ENCODE data around the gene TMEM44.

GRCh38 chr3:194313589-194313993 lies 37.5 kb downstream of the CPN2 start:
- PRO-cap, 2 experiments = no peak in any of the 2 experiments

- PRO-cap, 2 experiments = peak in 1 of 2 experiments; most common minus-strand start chr3:194403759 (in 1)
Observed at GRCh38 chr3:194403135-194404093, 4.3 kb upstream of the GP5 start.

- PRO-cap, 2 experiments = peak in 1 of 2 experiments; most common minus-strand start chr3:194482083 (in 1)
Observed at GRCh38 chr3:194481175-194482336, 5.2 kb downstream of the ATP13A3 start.

GRCh38 chr3:194487086-194487320 lies 201 bp upstream of the ATP13A3 start:
- PRO-cap, 2 experiments = peak in 2 of 2 experiments; most common plus-strand start chr3:194487159 (in 1)

- PRO-cap, 2 experiments = no peak in any of the 2 experiments
Observed at GRCh38 chr3:194498224-194498721, 11.5 kb upstream of the ATP13A3 start.

DNA sequence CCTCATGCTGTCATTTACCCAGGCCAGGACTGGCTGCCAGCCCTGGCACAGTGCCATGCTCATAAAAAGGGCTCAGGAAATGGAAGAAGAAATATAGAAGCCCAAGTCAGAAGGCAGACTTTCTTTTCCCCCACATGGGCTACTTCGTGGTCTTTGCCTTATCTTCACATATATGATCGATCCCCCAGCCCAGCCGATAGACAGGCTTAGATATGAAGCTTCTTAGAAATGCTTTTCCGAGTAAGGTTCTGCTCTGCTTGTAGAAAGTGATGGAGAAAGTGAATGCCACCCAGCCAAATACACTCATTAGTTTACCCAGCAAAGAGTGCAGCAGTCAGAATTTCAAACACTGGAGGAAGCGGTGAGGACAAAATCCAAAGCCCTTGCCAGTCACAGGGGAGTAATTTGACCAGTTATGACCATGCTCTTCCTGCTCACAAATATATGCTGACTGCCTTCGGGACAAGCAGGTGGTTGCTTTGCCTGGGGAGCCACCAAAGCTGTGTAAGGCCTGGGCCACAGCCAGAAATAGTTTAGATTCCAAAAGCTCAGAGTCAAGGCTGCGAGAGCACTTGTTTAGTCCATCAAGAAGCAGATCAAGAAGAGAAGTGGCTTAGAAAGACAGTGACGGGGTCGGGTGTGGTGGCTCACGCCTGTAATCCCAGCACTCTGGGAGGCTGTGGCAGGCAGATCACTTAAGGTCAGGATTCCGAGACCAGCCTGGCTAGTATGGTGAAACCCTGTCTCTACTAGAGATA lies 50.9 kb upstream of the ATP13A3 start:
- PRO-cap, 2 experiments = no peak in any of the 2 experiments

DNA sequence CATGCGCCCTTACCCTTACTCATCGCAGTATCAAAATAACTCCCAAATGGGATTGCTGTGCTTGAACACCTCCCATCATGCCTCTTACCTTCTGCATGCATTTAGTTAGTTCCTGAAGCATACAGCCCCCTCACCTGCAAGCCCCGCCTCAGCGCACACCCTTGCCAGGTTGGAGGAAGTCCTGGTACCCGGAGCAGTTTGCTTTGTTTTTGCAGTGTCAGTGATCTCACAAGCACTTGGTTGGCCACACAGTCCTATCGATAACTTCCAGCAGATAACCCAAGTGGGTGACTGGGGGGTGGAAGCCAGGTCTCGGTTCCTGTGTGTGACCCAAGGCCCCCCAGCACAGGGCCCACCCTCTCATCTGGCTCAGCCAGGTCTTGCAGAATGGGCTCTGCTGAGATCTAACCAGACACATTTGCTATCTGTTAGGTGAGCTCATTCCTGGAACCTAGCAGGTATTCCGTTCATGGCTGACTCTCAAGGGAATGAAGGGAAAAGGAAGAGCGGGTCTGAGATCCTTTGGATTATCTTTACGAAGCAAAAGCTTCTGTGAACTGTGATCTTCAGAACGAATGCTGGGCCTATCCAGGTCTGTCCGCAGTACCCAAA lies 45.4 kb downstream of the TMEM44 start:
- PRO-cap, 2 experiments = no peak in any of the 2 experiments

DNA sequence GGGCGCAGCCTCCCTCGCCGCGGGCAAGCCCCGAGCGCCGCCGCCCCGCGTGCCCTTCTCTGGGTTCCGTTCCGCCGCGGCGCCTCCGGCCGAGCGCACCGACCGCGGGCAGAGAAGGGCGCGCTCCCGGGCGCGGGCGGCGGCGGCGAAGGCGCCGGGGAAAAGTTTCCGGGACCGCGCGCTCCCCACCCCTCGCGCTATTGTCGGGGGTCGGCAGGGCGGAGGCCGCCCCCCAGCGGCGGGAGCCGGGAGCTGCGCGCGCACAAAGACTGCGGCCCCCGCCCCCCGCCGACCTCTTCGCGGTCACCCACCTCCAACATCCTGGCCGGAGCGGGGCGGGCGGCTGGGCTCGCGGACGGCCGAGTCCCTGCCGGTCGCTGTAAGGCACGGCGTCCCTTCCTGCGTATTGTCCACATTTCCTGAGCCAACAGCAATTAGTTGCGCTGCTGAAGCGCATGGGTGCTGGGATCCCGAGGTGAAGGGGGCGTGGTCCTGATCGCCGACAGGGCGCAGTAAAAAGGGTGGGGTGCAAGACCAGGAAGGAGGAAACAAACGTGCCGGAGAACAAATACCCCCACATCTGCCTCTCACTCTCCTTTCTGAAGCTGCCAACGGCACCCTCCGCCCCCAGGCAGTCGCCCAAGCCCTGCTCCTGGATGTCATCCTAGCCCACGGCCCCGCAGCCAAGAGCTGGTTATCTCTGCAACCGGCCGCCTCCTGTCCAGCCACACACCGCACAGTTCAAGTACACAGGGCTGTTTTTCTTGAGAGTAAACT lies at the start of gene TMEM44:
TSS of gene TMEM44 (minus strand) at position 168 of the 777 bp plus-strand sequence.
- PRO-cap, 2 experiments = peak in 1 of 2 experiments; most common plus-strand start position 111 of the sequence (in 1); most common minus-strand start position 408 of the sequence (in 1)

DNA sequence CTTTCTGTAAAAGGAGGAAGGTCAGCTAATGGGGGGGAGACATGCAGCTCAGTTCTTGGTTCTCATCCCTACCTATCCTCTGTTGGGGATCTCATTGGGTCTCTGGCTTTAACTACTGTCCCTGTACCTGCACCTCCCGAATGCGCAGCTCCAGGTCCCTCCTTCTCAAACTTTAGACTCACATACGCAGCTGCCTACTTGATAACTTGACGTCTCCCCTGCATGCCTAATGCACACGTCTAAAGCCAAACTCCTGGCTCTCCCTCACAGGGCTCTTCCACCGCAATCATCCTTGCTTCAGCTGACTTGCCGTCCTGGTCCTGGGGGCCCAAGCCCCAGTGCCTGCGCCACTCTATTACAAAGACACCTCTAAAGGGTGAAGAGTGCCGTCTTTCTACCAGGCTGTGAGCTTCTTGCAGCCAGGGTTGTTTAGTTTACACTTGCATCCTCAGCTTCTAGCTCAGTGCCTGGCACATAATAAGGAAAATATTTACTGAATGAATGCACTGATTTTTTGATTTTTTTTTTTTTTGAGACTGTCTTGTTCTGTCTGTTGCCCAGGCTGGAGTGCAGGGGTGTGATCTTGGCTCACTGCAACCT lies 6.0 kb upstream of the TMEM44 start:
- PRO-cap, 2 experiments = peak in 1 of 2 experiments; most common minus-strand start position 290 of the sequence (in 1)

- PRO-cap, 2 experiments = no peak in any of the 2 experiments
Observed at GRCh38 chr3:194648774-194649167, 15.6 kb upstream of the TMEM44 start.

DNA sequence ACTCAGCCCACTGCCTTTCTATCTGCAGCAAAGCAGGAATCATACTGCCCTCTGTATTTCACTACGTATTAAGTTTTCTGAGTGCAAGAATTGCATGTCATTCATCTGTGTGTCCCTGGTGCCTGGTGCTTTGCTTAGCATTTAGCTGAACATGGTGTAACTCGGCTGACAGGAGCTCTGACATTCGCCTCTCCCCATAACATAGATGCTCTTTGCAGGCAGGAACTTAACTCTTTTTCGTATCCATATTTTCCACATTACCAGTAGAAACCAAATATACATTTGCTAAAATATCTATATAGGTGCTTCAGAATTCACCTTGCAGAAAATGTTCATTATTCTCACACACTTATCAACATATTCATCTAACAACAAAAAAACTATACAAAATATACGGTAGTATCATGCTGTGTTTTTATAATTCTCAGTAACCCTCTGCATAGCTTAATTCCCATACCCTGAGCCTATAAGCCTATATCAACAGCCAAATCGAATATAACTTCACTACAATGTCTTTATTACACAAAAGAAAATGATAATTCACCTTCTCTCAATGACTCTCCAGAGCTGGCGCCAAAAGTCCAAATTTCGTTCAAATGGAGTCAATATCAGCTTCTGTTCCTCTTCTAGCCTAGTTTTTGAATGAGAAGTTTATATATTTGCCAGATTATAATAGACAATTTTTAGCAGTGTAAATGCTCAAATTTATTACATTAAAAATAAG lies 6.8 kb downstream of the LSG1 start:
- PRO-cap, 2 experiments = no peak in any of the 2 experiments

DNA sequence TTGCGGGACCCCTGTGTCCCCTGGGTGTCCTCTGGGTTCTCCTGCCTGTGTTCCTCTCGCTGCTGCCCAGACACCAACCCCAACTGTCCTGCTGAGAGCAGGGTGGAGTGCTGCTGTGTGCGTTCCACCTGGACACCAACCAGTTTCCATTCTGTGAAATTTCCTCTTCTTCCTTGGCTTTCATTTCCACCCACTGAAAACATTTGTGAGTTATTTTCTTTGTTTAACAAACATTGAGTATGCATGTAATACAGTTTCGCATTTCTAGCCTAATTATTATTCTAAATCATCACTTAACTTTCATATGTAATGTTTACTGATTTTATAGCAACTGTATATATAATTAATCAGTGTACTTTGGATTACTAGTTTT lies 266.6 kb downstream of the FAM43A start:
- PRO-cap, 2 experiments = no peak in any of the 2 experiments

DNA sequence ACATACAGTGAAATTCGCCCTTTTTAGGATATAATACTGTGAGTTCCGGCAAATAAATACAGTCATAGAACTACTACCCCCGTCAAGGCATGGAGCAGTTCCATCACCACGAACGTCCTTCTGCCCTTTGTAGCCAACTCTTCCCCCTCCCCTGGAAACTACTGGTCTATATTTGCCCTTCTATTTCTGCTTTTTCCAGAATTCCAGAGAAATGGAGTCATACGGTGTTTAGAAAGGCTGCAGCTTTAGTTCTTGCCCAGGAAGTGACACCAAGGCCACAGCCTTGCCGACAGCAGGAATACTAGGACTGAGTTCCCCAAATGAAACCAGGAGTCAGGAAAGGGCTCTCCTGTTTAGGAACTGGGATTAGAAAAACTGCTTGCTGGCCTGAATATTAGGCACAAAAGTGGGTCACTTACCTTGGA lies 291.2 kb downstream of the FAM43A start:
- PRO-cap, 2 experiments = no peak in any of the 2 experiments

GRCh38 chr3:195087385-195087769 lies 183.6 kb downstream of the XXYLT1 start:
- PRO-cap, 2 experiments = no peak in any of the 2 experiments

DNA sequence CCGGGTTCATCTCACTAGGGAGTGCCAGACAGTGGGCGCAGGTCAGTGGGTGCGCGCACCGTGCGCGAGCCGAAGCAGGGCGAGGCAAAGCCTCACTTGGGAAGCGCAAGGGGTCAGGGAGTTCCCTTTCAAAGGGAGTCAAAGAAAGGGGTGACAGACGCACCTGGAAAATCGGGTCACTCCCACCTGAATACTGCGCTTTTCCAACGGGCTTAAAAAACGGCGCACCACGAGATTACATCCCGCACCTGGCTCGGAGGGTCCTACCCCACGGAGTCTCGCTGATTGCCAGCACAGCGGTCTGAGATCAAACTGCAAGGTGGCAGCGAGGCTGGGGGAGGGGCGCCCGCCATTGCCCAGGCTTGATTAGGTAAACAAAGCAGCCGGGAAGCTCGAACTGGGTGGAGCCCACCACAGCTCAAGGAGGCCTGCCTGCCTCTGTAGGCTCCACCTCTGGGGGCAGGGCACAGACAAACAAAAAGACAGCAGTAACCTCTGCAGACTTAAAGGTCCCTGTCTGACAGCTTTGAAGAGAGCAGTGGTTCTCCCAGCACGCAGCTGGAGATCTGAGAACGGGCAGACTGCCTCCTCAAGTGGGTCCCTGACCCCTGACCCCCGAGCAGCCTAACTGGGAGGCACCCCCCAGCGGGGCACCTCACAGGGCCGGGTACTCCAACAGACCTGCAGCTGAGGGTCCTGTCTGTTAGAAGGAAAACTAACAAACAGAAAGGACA lies 183.0 kb downstream of the XXYLT1 start:
- PRO-cap, 2 experiments = no peak in any of the 2 experiments

- PRO-cap, 2 experiments = no peak in any of the 2 experiments
Observed at GRCh38 chr3:195102696-195103063, 168.3 kb downstream of the XXYLT1 start.

GRCh38 chr3:195179628-195180071 lies 91.3 kb downstream of the XXYLT1 start:
- PRO-cap, 2 experiments = no peak in any of the 2 experiments

DNA sequence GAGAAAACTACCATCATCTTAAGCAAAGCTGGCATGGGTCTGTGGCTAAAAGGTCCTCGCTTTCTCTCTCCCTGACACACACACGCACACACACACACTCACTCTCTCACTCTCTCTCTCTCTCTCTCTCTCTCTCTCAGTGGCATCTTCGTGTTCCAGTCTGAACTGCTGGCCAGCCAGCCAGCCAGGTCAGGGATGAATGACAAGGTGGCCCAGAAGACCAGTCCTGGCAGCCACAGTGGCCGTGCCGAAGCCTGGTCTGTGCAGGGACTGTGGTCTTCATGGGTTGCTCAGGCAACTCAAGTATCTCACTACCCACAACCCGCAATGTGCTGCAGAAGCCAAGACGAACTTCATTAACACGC lies 66.6 kb downstream of the XXYLT1 start:
- PRO-cap, 2 experiments = no peak in any of the 2 experiments

- PRO-cap, 2 experiments = no peak in any of the 2 experiments
Observed at GRCh38 chr3:195238669-195239142, 32.3 kb downstream of the XXYLT1 start.

- PRO-cap, 2 experiments = no peak in any of the 2 experiments
Observed at GRCh38 chr3:195270138-195271007, 586 bp downstream of the XXYLT1 start.

Data from monocyte (primary cell).